Thoracic aorta (tissue), 1 donor: Measurements from ENCODE around the genes TMBIM1, SLC11A1 and ZNF142.

DNA sequence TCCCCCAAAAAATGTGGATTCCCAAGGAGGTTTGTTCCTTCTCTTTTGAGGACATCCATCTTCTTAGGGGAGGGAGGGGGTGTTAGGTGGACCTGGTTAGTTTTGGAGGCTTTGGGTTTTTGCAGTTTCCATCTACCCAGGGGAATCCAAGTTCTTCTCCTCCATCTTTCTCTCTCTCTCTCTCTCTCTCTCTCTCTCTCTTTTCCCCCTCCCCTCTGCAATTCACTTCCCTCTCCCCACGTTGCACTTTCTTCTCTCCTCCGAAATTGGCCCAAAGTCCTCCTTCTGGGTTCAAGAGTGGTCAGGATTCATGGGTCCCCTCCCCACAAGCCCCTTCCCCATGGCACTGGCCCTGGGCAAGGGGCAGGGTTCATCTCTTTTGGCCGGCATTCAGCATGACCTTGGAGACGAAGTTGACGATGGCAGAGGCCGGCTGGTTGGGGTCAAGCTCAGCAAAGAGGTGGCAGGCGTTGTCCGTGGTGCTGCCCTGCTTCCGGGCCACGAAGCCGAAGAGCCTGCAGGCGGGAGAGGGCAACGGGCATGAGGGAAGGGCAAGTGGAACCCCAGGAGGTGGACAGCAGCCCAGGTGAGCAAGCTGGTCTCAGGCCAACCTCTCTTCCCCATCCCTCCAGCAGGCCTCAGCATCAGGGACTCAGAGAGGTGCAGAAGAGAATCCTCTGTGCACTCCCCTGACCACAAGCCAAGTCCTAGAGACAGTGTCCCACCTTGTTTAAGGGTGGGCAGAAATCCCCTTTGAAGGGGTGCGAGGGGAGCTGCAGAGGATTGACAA is 198.5 kb downstream of the TNS1 start:
- RAMPAGE, long total RNA, result start-site peak on the minus strand centred at position 460 of the sequence, 485 bp wide, 6,189 reads

GRCh38 chr2:217829343-217829542 is 173.6 kb downstream of the TNS1 start:
- RAMPAGE, long total RNA, result no peak

GRCh38 chr2:217842013-217842824 is 160.6 kb downstream of the TNS1 start:
- RAMPAGE, long total RNA, result no peak

DNA sequence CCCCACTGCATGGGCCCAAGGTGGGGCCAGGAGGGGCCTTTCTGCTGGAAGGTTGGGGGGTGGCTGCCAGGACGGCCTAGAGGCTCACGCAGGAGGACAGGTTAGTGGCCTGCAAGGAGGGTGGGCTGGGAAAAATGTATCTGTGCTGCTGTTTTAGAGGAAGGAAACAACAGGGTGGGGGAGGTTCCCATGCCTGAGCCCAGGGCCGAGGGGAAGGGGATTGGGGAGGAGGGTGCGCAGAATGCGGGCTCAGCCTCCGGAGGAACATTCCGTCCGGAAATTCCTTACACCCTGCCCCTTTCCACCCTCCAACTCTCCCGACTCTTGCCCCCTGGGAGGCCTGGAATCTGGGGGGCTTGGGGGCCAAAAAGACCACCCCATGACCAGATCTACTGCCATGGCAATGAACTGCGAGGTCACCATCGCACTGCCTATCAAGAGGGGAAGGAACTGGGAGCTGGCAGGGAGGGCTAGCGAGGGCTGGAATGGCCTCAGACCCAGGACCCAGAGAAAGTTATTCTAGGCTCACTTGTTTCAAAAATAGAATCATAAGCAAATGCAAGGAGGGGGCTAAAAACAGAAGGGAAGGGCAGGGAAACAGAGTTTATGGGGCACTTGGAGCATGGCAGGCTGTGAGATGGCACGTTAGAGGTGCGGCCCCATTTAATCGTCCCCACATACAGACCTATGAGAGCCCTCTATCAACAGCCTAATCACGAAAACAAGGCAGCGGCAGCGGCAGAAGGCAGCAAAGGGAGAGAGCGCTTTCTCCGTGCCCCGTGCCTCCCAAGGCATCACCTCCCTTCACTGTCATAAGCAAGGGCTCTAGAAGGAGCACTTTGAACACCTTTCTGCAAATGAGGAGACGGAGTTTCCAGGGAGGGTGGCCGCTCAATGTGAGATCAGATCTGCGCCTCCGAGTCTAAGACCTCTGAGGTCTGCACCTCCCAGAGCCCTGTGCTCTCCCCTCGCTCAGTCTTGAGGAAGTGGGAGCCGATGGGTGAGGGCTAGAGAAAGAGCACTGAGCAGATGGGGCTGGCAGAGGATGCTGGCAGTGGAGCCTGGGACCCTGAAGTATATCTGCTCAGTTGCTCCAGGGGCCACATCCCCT is 90.3 kb downstream of the TNS1 start:
- RAMPAGE, long total RNA, result no peak

GRCh38 chr2:217940262-217940777 is 62.5 kb downstream of the TNS1 start:
- RAMPAGE, long total RNA, result no peak

- RAMPAGE, long total RNA, result no peak
These were observed 60.0 kb downstream of the TNS1 start for GRCh38 chr2:217942801-217943231.

DNA sequence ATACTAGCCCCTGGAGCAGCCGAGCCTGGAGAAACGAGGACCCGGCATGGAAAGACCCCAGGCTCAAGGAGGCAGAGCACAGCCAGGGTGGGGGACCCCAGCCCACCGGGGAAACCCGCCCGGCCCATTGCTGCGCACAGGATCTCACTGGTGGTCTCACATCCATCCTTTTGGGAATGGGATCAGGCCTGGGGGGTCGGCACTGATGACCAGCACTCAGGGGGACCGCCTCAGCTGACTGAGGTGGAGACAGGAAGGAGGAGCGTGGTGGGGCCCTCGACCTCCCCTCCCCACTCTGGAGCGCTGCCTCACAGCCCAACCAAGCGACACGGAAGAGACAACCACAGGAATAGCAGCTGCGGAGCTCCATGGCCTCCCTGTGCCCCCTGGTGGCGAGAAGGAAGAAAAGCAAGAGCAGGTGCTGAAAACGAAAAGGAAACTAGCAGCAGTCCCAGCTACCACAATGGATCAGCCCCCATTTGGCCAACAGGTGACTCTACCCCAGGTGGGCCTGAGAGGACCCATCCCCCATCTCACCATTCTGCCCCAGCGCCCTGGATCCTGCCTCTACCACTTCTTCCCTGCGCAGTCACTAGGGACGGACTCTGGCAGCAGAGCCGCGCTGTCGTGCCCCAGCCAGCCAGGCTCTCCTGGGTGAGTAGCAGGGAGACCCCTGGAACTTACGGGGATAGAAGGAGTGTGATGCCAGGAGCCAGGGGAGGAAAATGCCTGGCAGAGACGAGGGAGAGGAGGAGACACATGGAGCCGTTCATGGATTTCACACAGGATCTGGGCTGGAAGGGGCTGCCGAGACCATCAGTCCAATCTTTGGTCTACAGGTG is 32.0 kb upstream of the TNS1 start:
- RAMPAGE, long total RNA, result no peak

DNA sequence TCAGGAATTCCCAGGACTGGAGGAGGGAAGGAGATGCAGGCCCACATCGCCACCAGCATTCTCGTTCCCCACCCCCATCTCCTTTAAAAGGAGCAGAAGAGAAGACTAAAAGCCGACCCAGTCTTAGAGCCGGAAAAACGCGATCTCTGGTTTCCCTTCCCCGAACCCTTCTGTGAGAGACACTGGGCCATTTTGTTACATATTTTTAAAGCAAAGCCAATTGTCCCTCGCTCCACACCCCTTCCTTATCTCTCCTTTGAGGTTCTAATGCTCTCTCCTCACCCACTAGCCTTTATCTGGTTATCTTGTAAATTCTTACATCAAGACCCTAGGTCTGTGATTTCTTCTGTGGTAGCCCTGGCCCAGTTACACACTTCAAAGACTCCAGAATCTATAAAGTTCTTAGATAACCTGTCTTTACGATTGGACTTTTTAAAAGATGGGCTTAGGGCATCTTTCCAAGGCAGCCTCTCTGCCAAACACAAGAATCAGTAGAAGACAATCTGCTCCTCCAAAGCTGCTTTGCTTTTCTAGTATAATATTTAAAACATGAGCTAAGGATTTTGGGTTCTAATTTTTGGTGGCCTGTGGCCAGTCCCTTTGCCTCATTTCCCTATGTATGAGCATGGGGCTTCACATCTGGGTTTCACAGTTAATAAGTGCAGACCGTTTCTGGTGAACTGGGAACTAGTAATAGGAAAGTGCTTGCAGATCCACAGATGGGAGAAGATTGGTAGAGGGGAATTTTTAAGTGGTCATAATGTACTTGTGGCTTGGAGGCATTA is 1.2 kb downstream of the ARPC2 start:
- RAMPAGE, long total RNA, result no peak

GRCh38 chr2:218229083-218229730 is 12.2 kb downstream of the ARPC2 start:
- RAMPAGE, long total RNA, result no peak

- RAMPAGE, long total RNA, result start-site peak on the minus strand at chr2:218292496-218292566, 1,958 reads
These were observed at the start of gene TMBIM1 for GRCh38 chr2:218292330-218292921. TSS of gene TMBIM1 (minus strand) at chr2:218292503.

DNA sequence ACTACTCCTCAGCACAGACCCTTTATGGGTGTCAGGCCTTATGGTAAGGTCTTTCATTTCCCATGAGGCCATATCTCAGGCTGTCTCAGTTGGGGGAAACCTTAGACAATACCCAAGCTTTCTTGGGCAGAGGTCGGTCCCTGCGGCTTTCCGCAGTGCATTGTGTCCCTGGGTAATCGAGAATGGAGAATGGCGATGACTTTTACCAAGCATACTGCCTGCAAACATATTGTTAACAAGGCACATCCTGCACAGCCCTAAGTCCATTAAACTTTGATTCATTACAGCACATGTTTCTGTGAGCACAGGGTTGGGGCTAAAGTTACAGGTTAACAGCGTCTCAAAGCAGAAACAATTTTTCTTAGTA is 19.5 kb upstream of the TMBIM1 start:
- RAMPAGE, long total RNA, result no peak

DNA sequence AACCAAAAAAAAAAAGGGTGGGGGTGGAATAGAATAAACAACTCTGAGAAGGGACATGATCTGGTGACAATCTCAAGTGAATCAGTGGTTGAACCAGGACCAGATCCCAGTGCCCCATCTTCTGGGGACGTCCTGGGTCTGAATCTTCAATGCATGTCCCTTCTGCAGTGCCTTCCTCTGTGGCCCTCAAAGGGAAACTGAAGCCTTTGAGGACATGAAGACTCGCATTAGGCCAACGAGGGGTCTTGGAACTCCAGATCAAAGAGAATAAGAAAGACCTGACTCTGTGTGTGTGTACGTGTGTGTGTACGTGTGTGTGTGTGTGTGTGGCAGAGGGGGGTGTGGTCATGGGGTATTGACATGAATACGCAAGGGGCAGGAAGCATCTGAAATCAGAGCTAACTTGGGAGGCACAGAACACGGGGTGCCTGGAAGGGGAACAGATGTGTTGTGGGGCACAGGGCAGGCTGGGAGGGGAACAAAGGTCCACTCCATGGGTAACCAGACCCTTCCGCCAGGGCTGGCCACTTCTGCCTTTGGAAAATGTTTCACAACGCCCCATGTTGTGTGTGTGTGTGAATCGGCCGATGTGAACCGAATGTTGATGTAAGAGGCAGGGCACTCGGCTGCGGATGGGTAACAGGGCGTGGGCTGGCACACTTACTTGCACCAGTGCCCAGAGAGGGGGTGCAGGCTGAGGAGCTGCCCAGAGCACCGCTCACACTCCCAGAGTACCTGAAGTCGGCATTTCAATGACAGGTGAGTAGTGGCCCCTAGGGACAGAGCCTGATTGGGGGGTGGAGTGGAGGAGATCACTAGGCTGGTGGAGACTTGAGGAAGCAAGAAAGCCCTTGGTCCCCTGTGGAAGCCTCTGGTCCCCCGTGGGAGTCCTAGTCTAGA is at the start of gene SLC11A1:
TSS of gene SLC11A1 (plus strand) at position 657 of the 900 bp plus-strand sequence.
- RAMPAGE, long total RNA, result start-site peak on the plus strand centred at position 414 of the sequence, 58 bp wide, 25 reads; start-site peak on the plus strand centred at position 641 of the sequence, 103 bp wide, 885 reads

GRCh38 chr2:218395696-218396796 is 3.6 kb upstream of the CTDSP1 start:
- RAMPAGE, long total RNA, result no peak

- RAMPAGE, long total RNA, result no peak
These were observed 212 bp downstream of the CTDSP1 start for GRCh38 chr2:218399980-218400180.

- RAMPAGE, long total RNA, result no peak
These were observed 4.4 kb downstream of the CTDSP1 start for GRCh38 chr2:218403915-218404636.

GRCh38 chr2:218422409-218422692 is 3.4 kb downstream of the VIL1 start:
- RAMPAGE, long total RNA, result no peak

GRCh38 chr2:218659076-218659833 is at the start of gene ZNF142:
TSS of gene ZNF142 (minus strand) at chr2:218659623.
- RAMPAGE, long total RNA, result start-site peak on the plus strand at chr2:218659714-218659725, 44 reads

DNA sequence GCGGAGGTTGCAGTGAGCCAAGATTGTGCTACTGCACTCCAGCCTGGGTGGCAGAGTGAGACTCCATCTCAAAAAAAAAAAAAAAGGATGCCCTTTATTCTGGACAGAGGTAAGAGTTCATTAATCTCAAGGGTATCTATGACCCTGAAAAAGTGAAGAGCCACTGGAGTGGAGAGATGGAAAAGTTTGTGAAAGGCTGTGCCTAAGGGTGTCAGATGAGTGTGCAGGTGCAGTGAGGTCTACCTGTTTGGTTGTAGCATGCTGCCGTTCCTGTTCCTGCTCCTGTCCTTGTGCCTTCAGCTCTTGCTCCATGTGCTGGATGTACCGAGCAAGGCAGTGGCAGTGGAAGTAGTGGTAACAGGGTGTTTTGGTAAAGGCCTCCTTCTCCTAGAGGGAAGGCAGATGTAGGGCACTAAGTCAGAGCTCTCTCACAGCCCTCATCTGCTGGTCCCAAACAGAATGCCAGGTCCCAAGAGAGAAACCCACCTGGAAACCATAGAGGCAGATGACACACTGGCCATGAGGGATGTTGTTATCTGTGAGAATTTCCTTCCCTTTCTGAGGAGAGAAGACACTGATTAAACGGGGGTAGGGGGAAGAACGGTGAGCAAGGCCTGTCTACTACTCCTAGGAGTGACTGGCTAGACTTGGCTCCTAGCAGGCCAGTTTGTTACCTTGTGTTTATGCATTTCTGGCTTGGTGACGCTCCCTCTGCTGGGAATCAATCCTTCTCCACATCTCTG is 6.0 kb downstream of the RNF25 start:
- RAMPAGE, long total RNA, result no peak

DNA sequence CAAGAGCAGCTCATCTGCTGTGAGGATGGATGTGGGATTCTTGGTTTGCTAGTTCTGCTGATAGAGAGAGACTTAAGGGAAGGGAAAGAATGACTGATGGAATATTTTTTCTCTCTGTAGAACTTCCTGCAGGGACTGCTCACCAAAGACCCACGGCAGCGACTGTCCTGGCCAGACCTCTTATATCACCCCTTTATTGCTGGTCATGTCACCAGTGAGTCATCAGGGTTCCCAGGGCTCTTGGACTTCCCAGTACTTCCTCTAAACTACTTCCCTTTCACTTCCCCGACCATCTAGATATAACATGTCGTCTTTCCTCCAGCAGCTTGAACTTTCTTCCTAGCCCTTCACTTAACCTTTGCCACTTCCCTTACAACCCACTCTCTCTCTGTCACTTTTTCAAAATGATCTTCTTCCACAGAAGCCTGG is 7.2 kb downstream of the STK36 start:
- RAMPAGE, long total RNA, result no peak

DNA sequence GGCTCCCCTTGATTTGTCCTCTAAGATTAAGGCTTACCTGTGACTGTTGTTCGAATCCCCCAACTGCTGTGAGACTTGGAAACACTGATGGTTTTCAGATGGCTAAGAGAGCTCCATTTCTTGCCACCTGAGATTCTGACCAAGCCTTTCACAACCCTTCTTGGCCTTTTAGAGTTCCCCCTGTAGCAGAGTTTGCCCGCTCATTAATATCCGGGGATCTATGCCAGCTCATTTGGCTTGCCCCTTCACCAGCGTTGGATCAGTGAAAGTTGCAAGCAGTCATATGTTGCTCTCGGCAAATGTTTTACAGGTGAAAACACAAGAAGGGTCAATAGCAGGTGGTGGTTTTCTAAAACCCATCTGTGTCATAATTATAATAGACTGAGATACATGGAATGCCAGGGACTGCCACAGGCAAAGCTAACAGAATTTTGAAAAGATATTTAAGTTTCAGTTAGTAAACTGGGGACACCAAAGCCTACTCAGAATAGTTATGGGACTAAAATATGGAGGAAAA is 24.0 kb upstream of the CYP27A1 start:
- RAMPAGE, long total RNA, result no peak